ENCODE results near the genes IFNA17, IFNA5, IFNA1 and PLAA.

DNA sequence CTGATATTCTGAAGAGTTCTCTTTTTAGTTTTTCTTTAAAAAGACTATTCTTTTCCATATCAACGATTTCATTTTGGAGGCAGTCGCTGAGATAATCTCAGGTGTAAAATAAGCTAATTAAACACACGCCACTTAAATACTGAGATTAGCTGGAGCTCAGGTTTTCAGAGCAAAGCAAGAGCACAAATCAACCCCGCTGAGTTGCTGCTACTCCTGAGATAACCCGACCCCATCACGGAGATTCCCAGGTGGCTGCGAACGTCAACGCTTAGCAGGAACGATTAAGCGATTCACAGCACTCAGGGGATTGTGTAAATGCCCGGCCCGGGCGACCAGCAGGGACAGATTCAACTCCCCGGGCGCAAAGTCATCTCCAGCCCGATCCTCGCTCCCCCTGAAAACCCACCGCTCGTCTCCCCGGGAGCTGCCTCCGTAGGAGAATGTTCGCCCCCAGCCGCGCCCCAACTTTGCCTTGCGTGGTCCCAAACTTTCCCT is 796 bp downstream of the SLC24A2 start:
- PRO-cap: no peak
- RRBS, 2 experiments: 2% methylated on average over 7 of the region's 26 CpGs

GRCh38 chr9:19925478-19926544 is 137.0 kb upstream of the SLC24A2 start:
- PRO-cap: no peak
- RRBS, 2 experiments: no CpG with 5 or more reads among the region's 23 CpGs

- PRO-cap: no peak
- RRBS, 2 experiments: no CpG with 5 or more reads among the region's 6 CpGs
These were observed 72.1 kb downstream of the MLLT3 start for GRCh38 chr9:20550032-20550764.

GRCh38 chr9:20574799-20575406 is 47.4 kb downstream of the MLLT3 start:
- PRO-cap: no peak
- RRBS, 2 experiments: no CpG with 5 or more reads among the region's 7 CpGs

DNA sequence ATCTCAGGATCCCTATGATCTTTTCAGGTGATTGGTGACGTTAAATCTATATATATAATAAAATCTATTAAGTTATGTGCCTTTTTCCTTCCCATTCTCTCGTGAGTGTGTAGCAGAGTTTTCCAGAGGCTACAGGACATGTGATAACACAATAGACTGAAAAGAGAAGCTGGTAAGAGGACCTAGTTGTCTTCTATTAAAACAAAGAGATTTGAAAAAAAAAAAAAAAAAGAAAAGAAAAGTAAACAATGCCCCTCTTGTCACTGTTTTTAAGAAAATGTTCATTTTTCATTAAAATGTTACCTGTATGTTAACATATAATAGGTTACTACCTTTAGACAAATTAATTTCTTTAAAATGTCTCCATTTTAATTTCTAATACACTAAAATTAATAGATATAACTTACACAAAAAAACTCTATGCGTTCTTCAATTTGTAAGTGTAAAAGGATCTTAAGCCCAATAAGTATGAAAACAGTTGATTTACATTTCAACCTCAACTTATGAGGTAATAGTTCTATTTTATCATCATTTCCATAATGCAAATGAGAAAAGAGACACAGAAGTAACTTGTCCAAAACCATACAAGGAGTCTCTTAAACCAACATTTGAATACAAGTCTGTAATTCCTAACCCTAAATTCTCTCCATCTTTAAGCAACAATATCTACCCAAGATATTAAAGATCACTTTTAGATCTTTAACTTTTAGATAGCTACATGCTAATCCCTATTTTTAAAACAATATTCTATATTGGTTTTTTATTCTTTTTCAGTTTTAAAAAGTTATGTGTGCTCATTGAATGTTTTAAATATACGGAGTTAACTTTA is 6.4 kb downstream of the MLLT3 start:
- PRO-cap: no peak
- RRBS, 2 experiments: no CpG with 5 or more reads among the region's 4 CpGs

GRCh38 chr9:20621194-20622279 is 762 bp downstream of the MLLT3 start:
- PRO-cap: unidirectional peak, minus-strand start at chr9:20621840
- RRBS, 2 experiments: no CpG with 5 or more reads among the region's 103 CpGs

DNA sequence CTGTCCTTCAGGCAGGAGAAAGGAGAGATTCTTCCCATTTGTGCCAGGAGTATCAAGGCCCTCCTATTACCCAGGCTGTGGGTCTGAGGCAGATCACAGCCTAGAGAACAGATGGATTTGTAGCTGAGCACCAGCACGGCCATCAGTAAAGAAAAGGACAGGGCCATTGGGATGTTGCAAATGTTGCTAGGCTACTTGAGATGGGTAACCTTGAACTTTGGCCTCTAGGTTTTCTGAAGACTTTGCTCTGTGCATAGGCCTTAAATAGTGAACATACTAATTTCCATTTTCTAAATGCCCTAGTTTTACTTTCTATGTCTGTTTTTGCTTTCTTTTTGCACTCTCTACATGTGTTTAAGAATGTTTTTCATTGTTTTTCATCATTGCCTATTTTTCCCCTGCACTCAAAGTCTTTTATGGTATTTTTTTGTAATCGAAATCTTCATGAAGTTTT is at the start of gene IFNA17:
Gene IFNA17 (minus strand): TSS at position 216 of the 454 bp plus-strand sequence.
- PRO-cap: no peak
- RRBS, 2 experiments: no CpG with 5 or more reads among the region's 2 CpGs

- PRO-cap: no peak
- RRBS, 2 experiments: no CpG with 5 or more reads among the region's 3 CpGs
These were observed at the start of gene IFNA5 for GRCh38 chr9:21305056-21305676. Gene IFNA5 (minus strand): TSS chr9:21305313.

- PRO-cap: no peak
- RRBS, 2 experiments: no CpG with 5 or more reads among the region's 3 CpGs
These were observed at the start of gene IFNA1 for GRCh38 chr9:21440266-21440644. Gene IFNA1 (plus strand): TSS chr9:21440439.

DNA sequence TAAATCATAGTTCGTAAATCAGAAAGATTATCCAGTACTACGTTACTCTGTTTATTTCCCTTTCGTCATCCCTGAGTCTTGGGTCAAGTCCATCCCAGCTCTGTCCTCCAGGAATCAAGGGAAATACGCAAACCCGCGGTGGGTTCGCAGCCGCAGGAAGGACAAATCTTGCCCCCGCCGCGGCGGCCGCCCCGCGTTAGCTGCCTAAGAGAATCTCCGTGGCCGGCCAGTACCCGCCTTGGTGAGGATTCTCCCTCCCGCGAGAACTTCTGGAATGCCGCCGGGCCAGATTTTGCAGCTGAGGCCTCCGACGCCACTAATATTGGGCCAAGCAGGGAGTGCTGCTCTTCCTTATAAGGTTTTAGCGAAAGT is 453 bp upstream of the MTAP start:
- PRO-cap: bidirectional peak, plus-strand start at position 316 of the sequence, minus-strand start at position 202 of the sequence
- RRBS, 2 experiments: under 1 to 4% methylated on average over 6 of the region's 25 CpGs

GRCh38 chr9:21836402-21836651 is 33.9 kb downstream of the MTAP start:
- PRO-cap: no peak
- RRBS, 2 experiments: no CpG with 5 or more reads among the region's 3 CpGs

DNA sequence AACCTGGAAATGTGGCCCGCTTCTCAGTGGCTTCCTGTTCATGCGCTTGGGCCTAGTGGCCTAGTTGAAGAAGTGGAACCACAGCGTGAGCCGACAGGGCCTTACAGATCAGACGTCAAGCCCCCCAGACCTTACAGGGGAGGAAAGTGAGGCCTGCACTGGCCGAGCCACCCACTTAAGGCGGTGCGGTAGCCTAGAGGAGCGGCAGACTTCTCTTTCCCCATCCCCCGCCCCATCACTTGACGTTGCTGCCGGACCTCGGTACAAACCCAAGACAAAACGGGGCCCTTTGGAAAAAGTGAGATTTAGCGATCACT is 13.2 kb downstream of the CDKN2B start:
- PRO-cap: no peak
- RRBS, 2 experiments: 23% methylated on average over 3 of the region's 15 CpGs; no CpG with 5 or more reads in 1 of the 2 experiments

- PRO-cap: no peak
- RRBS, 2 experiments: no CpG with 5 or more reads among the region's 5 CpGs
These were observed 115.6 kb upstream of the CDKN2B start for GRCh38 chr9:22124699-22125053.

DNA sequence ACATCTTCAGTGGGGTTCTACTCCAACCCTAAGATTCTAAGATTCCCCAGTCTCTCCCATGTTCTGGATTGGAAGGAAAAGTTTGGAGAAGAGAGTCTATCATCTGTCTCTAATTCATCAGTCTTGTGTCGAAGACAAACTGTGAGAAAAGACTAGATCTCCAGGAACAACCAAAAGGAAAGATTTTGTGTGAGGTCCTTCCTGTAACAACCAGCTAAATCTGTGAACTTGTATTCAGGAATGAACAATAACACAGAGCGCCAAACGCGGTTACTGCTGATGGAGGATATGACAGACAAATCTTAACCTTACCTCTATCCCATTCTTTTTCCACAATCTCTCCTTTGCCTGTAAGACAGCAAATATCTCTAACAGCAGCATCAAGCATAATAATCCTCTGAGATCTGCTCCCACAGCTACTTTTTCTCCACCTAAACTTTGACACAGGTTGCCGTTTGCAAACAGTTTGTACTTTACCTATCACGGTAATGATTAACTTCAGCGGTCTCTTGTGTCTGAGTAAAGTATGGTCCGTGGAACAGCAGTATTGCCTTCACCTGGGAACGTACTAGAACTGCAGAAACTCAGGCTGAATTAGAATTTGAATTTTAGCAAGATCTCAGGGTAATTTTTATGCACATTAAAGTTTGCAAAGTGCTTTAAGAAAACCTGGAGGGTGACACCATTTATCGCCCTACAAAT is 387.6 kb downstream of the ELAVL2 start:
- PRO-cap: no peak
- RRBS, 2 experiments: no CpG with 5 or more reads among the region's 10 CpGs

DNA sequence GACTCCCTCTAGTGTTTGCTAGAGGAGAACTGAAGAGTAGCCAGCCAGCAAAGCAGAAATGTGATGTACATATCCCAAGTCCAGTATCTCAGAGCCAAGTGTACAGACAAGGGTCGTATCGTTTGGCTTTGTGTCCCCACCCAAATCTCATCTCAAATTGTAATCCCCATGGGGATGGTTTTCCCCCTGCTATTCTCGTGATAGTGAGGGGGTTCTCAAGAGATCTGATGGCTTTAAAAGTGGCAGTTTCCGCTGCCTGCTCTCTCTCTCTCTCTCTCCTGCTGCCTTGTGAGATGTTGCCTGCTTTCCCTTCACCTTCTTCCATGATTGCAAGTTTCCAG is 38.2 kb upstream of the TUSC1 start:
- PRO-cap: no peak
- RRBS, 2 experiments: no CpG with 5 or more reads among the region's 4 CpGs

DNA sequence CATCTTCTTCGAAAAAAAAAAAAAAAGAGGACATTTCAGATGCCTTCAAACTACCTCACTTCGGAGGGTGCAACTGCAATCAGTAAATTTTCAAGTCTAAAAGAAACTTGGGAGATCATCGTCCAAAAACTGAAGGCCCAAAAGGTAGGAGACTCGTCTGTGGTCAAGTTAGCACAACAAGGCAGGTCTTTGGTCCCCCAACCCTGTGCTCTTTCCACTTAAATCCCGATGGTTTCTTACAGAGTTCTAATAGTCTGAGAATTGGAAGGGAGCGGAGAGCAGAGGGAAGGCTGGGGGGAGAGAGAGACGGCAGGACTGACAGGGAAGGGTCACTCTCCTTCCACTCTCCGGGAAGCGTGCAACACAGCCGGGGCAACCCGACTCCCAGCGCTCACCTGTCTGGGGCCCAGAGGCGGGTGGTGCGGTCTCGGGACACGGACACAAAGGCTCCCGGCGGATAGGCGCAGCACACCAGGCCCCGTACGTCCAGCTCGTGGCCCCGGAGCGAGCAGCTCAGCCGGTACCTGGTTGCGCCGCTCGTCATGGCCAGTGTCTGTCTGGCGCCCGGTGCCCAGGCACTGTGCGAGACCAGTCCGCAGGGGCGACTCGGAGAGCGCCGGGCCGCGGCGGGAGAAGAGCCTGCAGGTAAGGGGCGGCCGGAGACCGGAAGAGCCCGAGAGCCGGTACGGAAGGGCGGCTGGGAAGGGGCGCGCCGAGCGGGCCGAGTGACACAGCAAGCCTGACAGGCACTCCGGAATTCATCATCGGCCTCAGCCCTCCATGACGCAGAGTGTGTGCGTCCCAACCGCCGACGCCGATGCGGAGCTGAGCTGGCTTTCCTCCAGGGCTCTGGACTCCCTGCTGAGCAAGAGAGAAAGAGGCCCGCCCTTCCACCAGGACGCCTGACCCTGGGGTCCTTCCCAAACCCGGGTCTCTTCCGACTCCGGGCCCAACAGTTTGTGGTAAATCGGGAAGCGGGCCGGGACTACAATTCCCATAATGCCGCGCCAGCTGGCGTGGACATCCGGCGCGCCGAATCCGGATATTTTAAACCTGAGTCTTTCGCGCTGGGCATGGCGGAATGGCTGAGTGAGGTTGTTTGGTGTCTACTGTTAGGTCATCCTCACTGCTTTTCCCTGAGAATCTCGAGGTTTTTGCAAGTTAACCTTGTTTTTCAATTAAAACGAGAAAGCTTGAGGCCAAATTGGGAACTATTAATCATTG is at the start of gene PLAA:
Gene PLAA (minus strand): TSS at position 741 of the 1,224 bp plus-strand sequence.
- PRO-cap: bidirectional peak, plus-strand start at position 1,061 of the sequence, minus-strand start at position 608 of the sequence
- RRBS, 2 experiments: under 1 to 3% methylated on average over 42 to 43 of the region's 81 CpGs

DNA sequence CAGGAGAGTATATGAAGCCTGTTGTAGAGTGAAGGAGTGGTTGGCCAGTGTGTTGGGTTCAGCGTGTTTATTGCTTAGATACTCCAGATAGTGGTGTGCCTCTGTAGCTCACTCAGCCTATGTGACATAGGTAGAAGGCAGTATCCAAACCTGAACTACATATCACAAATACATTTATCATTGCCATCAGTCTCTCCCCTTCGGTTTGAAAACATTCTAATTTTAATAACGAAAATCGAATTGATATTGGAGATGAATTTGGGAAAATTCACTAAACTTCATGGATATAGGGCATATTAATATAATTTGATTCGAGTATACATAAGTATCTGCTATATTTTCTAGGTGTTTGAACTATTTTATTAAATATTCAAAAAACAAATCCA is 1.3 kb downstream of the TEK start:
- PRO-cap: no peak
- RRBS, 2 experiments: no CpG with 5 or more reads among the region's 5 CpGs

DNA sequence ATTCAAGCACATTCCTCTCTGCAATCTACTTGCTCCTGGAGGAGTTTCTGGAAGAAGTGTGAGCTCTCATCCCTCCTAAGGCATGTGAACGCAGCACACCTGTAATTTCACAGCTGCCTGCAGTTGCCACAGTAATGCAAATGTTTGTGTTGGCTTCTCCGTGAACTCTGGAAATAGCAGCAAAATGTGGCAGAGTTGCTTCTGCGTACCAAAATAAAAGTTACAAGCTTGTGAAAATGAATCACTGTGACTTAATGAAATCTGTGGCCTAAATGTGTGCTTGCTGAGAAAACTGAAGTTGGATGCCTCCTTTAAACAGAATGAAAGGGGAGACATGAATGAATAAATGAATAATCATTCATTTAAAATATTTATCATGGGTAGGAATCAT is 89.9 kb upstream of the EQTN start:
- PRO-cap: no peak
- RRBS, 2 experiments: no CpG with 5 or more reads among the region's 3 CpGs

GRCh38 chr9:27572486-27573343 is 566 bp downstream of the C9orf72 start:
- PRO-cap: no peak
- RRBS, 2 experiments: under 1 to 2% methylated on average over 19 to 21 of the region's 48 CpGs

GRCh38 chr9:27600172-27600887 is 27.0 kb upstream of the C9orf72 start:
- PRO-cap: no peak
- RRBS, 2 experiments: no CpG with 5 or more reads among the region's 3 CpGs

Data from astrocyte (in vitro differentiated cells and primary cell).